SEM (cell line): Measurements from ENCODE around the gene CAMK4.

GRCh38 chr5:109794012-109794423 is 104.3 kb downstream of the MAN2A1 start:
- PRO-cap, result no peak

DNA sequence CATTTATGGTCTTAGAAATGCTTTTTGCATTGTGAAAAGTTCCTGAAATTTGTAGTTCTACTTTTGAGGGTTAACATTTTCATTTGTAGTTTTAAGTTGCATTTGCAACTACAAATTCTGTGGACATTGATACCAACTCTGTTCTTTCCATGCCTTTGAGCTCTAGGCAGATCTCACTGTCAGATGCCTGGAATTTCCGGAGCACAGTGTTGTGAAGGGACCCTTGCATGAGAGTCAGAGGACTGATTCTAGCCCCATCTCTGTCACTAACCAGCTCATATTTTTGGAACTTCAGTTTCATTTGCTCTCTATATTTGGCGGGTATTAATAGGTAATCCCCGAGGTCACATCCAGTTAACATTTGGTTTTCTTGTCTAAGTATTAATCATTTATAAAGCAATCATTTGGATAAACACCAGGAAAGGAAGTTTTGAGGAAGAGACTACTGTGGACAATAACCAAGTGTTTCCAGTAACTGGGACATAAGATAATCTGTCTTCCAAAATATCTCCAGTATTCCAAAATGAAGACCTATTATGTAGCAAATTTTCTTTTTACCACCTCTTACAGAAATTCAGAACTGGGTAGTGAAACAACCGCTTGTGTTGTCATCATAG is 115.8 kb downstream of the MAN2A1 start:
- PRO-cap, result no peak

DNA sequence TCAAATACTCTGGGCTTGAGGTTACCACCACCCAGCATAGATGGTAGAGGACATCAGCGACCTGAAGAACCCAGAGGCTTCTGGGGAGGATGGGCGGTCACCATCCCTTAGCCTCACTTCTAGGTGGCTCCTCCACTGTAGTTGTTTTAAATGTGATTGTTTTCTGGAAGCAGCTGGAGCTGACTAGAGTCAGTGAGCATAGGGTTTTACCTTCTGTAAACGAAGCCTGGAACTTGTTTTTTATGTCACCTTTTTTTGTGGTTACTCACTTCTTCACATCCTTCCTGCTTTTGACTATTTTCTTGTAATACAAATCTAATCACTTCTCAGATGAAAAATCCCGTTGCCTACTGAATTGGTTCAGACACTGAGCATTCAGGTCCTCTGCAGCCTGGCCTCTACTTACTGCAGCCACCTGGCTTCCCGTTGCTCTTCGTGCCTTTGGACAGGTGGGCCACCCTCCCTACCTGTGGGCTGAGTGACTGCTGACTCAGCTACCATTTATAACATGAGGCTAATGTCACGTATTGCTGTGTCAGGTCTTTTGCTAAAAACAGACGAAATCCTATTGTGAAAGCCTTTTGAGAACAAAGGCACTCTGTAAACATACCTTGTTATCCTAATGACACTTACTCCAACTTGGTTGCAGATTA is 167.8 kb downstream of the MAN2A1 start:
- PRO-cap, result no peak

DNA sequence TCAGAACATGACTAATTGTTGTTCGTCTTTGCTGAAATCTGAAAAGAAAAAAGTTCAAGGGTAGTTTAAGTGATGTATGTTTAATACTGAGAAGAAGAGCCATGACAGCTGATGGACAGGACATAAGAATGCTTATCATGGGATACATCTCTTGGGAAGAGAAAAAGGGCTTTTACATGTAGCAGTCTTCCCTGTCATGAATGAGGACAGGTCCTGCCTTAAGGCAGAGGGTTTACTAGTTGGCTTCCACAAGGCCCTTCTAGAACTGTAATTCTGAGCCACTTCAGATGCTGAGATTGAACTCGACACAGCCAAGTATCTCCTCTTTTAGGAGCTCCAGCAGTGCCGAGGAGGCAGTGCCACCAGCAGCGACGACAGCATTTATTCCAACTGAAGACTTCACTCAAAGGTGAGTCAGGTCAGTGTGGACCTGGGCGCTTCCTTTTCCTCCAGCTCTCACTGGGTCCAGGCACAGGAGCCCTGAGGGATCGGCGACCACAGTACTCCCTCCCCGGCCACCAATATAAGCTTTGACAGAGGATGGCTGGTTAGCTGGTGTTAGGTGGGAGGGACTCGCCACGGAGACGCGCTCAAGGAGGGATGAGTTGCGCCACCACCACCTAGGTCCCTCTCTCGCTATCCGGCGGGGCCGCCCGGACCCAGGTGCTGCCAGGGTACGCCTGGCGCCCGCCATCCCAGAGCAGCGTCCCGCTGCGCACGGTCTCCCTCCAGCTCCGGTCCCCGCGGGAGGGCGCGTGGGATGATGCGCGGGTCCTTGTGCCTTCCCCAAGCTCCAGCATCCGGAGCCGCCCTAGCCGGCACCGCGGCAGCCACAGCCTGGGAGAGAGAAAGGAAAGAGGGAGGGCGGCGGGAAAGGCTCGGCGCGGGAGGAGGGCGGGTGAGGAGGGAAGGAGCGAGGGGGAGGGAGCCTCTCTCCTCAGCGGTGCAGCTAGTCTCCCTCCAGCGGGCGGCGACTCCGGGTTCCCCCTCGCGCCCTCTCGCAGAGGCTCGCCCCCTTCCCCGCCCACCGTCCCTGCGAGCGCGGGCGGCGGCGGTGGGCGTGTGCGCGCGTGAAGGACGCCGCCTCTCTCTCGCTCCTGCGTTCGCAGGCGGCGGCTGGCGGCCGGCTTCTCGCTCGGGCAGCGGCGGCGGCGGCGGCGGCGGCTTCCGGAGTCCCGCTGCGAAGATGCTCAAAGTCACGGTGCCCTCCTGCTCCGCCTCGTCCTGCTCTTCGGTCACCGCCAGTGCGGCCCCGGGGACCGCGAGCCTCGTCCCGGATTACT is at the start of gene CAMK4:
Gene CAMK4 (plus strand): TSS at position 1,087 of the 1,283 bp plus-strand sequence.
- PRO-cap, result bidirectional peak, plus-strand start at position 1,129 of the sequence, minus-strand start at position 846 of the sequence

- PRO-cap, result no peak
These were observed 8.3 kb downstream of the CAMK4 start for GRCh38 chr5:111232510-111232929.

DNA sequence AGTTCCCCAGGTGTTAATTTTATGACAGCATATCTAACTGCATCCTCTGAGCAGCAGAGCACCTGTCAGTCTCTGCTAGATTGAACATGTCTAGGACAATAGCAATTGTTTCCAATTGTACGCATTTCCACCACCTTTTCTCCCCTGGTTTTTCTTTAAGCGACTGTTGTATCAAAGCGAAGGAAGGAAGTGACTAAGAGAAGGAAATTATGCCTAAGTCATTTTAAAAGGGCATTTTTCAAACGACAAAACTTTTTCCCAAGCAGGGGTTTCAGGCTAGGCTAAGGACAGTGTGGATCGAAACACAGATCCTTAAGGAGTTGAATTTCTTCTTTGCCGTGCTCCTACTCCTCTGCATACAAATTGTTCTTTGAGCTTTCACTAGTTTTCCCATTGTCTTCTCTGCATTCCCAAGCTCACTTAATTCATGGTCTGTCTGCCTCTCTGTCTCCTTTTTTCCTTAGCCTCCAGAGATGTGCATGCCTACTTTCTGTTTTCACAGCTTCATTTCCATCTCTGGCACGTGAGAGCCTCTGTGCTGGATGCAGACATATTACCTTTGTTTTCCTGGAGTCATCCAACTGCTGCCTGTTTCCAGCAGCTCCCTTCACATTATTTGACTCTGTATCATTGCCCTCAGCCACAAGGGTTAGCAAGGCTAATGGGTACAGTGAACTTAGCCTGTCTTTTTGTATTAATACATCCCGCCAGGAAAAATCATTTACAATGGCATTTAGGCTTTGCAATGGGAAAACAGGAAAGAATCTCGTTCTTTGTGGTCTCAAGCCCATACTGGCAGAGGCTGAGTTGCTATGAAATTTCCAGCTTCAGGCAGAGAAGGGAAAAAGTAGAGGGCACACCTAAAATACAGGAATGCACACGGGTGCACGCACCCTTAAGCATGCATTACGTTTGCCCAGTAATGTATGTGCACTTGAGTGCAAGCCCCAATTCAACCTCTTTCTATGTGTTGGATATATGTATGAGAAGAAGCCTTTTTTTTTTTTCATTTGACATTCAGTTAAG is 39.6 kb upstream of the STARD4 start:
- PRO-cap, result no peak

- PRO-cap, result bidirectional peak, plus-strand start at chr5:111756751, minus-strand start at chr5:111756715
These were observed 437 bp downstream of the NREP start for GRCh38 chr5:111756463-111757051.

- PRO-cap, result unidirectional peak, minus-strand start at chr5:112161660
These were observed 257.5 kb downstream of the EPB41L4A start for GRCh38 chr5:112161388-112162097.

DNA sequence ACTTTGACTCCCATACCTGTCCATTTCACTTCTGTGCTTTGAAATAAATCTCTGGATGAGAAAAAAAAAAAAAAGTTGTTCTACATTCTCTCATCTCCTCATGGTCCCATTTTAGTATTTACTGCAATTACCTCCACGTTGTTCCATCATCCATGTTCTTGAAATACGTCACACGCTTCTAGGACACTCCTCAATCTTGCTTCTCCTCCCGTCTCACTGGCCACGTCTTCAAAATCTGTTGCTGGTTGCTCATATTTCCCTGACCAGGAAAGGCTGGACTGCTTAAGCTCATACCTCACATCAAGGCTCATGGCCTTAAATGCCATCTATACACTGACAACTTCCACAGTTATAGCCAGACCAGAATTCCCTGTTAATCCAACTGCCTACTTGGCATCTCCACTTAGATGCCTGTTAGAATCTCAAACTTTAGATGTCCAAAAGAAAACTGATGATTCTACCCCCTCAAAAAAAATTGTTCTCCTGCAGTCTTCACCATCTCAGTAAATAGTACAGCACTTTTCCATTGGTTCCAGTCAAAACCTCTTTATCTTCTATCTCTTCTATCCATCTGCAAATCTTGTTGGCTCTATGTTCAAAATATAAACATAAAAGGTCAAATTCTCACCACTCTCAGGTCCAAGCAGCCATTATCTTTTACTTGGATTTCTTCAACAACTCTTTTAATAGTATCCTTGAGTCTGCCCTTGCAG is 132.1 kb downstream of the EPB41L4A start:
- PRO-cap, result no peak

DNA sequence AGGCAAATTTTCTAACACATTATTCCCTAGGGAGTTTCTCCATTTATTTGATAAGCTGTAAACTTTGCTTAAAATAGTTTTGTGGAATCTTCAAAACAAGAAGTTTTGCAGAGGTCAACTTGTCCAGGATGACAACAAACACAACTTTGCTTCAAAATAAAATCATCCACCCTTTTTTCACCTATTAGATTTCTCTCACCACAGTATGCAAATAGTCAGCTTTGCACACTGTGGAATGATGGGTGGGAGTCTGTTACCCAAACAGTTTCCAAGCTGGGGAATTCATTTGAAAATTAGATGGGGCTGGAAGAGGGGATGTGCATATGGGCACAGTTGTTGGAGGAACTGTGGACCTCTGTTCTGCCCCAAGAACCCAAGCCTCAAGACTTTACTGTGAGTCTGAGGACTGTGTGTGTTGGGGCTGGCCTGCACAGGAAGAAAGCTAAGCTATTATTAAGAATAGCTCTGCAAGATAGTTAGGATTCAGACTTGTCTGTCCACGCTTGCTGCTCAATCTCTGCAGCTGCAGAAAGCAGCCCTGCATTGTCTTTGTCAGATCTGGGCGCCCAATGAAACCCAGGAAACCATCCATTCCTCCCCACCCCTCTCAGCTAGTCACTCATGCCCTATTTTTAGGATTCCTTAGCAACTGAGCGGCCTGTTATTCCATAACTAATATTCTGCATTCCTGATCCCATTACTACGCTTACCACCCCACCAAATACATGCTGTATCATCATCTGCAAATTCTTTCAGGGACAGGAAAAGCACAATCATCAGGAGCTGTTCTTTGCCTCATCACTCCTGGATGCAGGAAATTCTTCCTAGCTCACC is 53.1 kb upstream of the APC start:
- PRO-cap, result no peak

- PRO-cap, result no peak
These were observed 30.7 kb upstream of the APC start for GRCh38 chr5:112707114-112707282.

DNA sequence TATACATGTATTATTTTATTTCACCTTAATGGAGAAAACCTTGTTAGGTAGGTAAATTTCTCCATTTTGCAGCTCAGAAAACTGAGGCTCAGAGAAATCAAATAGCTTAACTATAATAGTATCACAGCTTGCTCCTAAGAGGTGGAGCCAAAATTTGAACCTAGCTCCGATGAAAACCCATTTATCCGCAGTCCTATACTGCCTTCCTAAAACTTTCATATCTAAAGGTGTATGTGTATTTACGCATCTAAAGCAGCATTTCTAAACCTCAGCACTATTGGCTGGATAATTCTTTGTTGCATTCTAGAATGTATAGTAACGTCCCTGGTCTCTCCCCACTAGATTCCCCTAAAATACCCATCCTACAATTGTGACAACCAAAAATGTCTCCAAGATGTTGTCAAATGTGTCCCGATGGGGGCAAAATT is 43.4 kb upstream of the SRP19 start:
- PRO-cap, result no peak

DNA sequence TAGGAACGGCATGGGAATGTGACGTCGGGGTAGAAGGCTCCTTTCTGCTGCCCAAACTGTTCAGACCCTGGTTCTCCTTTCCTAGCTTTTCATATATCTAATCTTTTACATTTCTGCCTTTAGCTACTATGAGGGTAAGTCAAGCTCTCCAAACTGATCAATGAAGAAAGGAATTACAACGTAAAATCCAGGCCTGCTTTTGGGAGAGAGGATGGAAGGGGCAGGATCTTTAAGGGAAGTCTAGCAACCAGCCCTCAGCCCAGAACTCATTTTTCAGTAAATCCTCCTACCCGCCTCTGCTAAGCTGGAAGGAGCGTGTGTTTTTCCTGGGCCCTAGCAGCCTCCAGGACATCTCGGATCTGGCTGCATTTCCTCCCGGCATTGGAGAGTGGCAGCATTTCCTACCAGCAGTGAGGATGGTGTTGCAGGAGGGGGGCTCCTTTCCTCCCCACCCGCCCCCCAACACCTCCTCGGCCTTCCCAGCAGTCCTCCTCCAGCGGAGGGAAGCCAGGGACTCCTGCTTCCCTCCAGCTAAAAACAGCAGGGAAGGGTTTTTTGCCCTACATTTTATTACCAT is 54.5 kb downstream of the DCP2 start:
- PRO-cap, result no peak

GRCh38 chr5:113101736-113102434 is 125.3 kb downstream of the DCP2 start:
- PRO-cap, result no peak

- PRO-cap, result no peak
These were observed 149.1 kb downstream of the TSSK1B start for GRCh38 chr5:113285545-113286165.

GRCh38 chr5:113575113-113576378 is 62.1 kb downstream of the YTHDC2 start:
- PRO-cap, result no peak

GRCh38 chr5:114393358-114393555 is 31.4 kb downstream of the KCNN2 start:
- PRO-cap, result no peak

- PRO-cap, result unidirectional peak, plus-strand start at chr5:114478470
These were observed 116.4 kb downstream of the KCNN2 start for GRCh38 chr5:114478419-114478618.

- PRO-cap, result no peak
These were observed 12.5 kb upstream of the PGGT1B start for GRCh38 chr5:115275114-115275709.

- PRO-cap, result no peak
These were observed 89.4 kb downstream of the FEM1C start for GRCh38 chr5:115455224-115455617.